ENCODE data around the genes JAKMIP2 and SPINK7.

DNA sequence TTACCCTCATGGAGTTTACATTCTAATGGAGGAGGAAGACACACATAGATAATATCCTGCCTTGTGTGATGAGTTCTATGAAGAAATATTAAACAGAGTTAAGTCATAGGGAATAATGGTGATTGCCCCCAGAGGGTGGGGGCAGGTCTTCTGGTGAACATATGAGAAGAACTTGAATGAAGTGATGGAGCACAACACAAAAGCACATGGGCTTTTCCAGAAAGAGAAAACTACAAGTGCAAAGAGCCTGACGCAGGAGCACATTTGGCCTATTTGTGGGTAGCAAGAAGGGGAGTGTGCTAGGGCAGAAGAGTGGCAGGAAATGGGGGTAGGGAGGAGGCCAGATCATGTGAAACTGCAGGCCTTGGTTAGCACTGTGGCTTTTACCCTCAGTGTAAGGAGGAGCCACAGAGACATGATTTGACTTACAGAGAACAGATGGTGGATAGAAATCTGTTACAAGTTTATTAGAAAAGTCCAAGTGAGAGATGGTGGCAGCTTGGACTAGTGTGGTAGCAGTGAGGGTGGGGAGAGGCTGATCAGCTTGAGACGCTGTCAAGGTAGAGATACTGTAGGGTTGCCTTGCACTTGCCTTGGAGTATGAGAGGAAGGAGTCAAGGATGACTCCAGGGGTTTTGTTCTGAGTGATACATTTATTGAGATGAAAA lies 126.8 kb downstream of the PPP2R2B start:
- RRBS, result no CpG with 5 or more reads among the region's 2 CpGs

DNA sequence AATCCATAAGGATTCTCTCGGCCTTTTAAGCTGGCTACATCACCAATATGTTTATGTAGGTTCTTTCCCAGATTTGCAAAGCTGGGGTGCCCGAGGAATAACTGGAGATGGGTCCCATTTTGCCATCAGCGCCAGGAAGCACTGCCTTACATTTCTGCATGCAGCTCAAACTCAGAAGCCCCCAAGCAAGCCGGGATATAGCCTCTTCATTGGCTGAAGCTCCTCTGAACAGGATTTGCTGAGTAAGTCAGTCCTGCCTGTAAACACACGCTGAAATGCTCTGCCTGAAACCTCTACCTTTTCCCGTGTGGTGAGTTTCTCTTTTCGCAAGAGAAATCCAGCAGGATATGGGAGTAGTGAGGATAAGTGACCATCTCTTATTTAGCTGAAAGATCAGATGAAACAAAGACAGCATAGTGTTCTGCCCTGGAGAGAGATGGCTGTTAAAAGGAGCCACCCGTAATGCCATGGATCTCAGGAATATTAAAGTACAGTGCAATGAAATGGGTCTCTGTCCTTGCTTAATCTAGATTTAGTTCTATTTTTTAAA lies 177.3 kb upstream of the PPP2R2B start:
- RRBS, result no CpG with 5 or more reads among the region's 8 CpGs

DNA sequence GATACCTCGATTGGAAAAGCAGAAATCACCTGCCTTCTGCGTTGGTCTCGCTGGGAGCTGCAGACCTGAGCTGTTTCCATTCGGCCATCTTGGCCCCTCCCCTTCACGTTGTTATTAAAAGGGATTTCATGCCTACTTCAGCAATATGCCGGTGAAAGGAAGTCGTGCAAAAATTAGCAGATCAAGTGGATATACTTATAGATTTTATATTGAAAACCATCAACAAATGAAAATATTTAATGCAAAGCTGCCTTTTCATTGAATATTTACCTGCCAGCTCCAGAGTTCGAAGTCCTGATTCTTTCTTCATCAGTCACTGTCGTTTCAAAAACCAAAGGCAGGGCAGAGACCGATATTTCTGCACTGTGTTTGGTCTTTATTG lies 123.1 kb downstream of the JAKMIP2 start:
- RRBS, result no CpG with 5 or more reads among the region's 10 CpGs

DNA sequence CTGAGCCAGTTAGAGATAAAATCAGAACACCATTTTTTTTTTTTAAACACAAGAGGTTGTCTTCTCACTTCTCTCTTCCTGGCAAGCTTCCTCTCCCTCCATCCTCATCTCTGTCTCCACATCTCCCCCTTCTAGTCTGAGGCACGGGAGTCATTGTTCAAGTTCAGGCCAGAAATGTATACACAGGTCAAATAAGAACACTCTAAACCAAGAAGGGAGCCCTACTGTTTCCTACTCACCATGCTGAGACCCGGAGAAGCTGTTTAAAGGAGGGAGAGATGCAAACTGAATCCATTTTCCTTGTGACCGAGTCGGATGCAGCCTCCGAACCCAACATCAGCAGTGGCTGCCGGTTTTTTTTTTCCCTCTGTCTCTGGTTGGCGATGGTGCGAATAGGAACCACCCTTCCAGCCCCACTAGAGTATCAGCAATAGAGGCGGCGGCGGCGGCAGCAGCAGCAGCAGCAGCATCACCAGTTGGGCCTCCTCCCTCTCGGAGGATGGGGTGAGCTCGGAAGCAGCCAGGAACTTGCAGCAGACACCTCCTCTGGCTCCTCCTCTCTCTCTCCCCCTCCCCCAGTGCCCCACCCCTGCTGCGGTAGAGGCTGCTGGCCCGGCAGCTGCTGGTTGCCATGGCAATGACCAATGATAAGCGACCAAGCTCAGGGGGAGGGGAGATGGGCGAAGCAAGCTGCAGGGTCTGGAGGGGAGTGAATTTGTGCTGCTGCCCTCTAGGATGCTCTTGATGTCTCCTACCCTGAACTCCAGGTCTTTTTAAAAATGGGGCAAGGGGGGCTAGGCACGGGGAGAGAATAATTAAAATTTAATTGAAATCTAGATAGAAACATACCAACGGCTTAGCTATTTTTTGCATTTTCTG lies at the start of gene JAKMIP2:
JAKMIP2 (minus strand) TSS at position 512 of the 879 bp plus-strand sequence.
- RRBS, result 5% methylated on average over 3 of the region's 20 CpGs

DNA sequence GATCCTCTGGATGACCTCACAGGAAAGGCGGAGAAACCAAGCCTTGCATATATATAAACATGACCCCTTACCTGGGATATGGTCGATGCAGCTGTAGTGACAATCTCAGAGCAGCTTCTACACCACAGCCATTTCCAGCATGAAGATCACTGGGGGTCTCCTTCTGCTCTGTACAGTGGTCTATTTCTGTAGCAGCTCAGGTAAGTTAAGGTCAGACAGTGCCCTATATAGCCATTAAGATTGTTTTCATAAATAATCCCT lies at the start of gene SPINK7:
SPINK7 (plus strand) TSS at position 79 of the 261 bp plus-strand sequence.
- RRBS, result no CpG with 5 or more reads among the region's 2 CpGs

- RRBS, result no CpG with 5 or more reads among the region's 3 CpGs
Measured at GRCh38 chr5:148414894-148415290, 31.1 kb downstream of the FBXO38 start.

DNA sequence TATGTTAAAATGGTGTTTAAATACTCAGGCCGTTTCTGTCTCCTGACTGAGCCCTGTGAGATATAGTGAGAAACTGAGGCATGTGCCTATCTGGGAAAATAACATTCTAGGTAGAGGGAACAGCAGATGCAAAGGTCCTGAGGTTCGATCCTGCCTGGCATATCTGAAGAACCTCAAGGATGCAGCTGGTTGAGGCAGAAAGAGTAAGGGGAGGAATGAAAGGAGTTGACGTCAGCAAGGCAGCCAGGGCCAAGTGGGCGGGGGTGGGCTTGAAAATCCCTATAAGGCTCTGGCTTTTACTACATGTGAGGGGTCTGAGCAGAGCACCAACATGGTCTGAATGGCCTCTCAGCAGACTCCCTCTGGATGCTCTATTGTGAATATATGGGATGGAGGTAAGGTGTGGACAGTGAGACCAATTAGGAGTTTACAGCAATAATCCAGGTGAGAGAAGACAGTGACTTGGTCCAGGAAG lies 69.7 kb downstream of the FBXO38 start:
- RRBS, result no CpG with 5 or more reads among the region's 4 CpGs

- RRBS, result no CpG with 5 or more reads among the region's 2 CpGs
Measured at GRCh38 chr5:148970265-148970572, 92.6 kb downstream of the SH3TC2 start.

DNA sequence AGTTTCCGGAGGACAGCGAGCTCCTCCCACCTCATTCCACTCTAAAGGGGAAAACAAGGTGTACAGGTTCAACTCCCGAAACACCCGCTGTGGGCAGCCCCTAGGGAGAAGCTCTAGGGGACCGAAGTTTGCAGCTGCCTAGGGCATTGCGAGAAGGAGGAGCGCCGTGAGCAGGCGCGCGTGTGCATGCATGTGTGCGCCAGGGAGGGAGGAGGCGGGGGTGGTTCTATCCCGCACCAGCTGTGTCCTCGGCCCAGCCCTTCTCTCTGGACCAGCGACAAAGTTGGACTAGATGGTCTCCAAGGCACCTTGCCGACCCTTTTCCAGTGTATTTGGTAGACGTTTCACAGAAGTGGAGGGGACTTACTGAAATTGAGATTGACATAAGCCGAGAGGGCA lies 610 bp downstream of the AFAP1L1 start:
- RRBS, result no CpG with 5 or more reads among the region's 19 CpGs

GRCh38 chr5:149273800-149274287 lies 2.2 kb downstream of the AFAP1L1 start:
- RRBS, result no CpG with 5 or more reads among the region's 2 CpGs

DNA sequence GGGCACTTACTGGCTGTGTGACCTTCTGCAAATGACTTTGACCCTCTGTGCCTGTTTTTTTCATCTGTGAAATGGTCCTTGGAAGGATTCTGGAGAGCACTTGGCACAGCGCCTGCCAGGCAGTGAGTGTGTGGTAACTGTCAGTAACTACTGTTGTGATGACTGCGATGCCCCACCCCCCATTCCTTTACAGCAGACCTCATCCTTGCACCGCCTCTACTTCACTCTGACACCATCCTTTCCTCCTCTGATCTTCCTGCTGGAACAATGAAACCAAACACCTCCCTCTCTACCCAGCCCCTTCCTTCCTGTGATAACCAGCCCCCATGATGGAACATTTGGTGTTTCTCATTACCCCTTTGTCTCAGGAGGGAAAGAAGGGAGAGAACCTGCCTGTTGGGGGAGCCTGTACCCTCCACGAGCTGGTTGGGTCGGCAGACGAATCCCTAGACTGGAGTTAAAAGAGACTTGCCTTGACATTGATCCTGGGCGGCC lies 34.4 kb upstream of the GRPEL2 start:
- RRBS, result no CpG with 5 or more reads among the region's 7 CpGs

- RRBS, result 2% methylated on average over 4 of the region's 21 CpGs
Measured at GRCh38 chr5:149345828-149346532, 681 bp downstream of the GRPEL2 start.

- RRBS, result no CpG with 5 or more reads among the region's 6 CpGs
Measured at GRCh38 chr5:149348321-149349129, 3.2 kb downstream of the GRPEL2 start.

GRCh38 chr5:149378327-149378804 lies 726 bp downstream of the IL17B start:
- RRBS, result no CpG with 5 or more reads among the region's 2 CpGs

- RRBS, result no CpG with 5 or more reads among the region's 7 CpGs
Measured at GRCh38 chr5:149415079-149415869, 36.2 kb upstream of the IL17B start.

DNA sequence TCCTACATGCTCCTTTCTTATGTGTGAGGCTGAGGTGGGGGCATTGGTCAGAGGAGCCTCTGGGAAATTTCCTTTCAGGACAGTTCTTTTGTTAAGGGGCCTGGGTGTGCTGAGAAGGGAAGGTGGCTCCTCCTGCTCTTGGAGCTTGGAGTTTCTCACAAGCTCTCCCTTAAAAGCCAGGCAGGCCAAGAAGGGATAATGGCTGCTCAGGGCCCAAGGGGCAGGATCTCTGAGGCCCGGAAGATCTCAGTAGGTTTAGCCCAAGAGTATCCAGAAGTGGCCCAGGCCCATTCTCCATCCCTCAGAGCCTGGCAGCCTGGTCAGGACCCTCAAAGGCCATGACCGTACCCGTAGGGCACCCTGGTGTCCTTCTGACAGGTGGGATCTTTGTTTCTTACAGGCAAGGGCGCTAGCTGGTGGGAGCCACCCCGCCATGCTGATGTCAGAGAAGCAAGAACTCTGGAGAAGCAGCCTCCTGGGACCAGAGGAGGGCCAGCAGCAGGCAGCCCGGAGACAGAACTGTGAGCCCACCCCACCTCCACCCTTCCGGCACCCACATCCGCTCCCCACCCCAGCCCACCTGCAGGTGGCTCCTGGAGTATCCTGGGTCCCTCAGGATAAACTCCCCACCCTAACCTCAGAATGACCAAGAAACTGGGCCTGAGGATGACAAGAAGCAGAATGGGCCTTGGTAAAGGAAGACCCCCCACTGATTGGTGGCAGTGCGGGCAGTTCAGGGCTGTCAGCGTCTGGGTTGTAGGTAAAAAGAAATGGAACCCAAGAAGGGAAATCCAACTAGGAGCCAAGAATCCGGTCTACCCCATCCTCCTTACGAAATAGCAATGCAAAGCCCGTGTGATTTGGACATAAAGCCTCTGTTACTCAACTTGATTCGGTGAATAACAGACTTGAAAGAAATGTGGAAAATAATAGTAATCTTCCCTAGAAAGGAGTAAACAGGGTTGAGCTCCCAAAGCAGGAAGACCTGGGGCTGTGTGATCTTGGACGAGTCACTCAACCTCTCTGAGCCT lies 42.3 kb upstream of the IL17B start:
- RRBS, result no CpG with 5 or more reads among the region's 15 CpGs

DNA sequence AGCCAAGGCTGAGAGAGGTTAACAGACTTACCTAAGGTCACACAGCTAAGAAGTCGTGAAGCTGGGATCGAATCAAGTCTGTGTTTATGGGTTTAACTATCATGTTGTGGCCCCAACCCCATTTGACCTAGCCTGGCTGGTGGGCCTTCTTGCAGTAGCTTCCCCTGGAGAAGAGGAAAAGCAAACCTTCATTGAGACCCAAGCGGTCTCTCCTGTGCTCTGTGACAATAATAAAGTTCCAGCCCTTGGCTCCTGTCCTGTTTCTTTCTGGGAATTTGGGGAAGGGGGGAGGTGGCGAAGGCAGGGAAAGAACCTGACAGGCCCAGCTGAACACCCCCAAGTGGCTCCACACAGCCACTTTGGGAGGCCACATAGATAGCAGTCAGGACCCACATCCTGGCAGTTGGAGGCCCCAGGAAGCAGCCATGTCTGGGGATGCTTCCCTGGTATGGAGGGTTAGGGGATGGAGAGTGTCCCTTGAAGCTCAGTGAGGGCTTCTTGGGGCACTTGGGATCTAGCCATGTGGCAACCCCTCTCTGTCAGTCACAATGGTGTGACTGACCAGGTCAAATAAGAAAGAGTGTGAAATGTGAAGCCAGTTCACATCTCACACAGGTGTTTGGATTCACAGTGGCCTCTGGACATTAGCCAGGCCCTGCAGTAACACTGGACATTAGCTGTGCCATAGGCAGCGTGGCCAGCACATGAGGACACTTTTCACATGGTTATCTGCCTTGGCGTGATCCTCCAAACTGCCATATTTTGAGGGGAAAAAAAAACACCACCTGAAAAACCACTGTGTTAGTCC lies 53.7 kb upstream of the IL17B start:
- RRBS, result no CpG with 5 or more reads among the region's 6 CpGs

- RRBS, result no CpG with 5 or more reads among the region's 2 CpGs
Measured at GRCh38 chr5:149533244-149533641, 18.0 kb downstream of the CSNK1A1 start.

DNA sequence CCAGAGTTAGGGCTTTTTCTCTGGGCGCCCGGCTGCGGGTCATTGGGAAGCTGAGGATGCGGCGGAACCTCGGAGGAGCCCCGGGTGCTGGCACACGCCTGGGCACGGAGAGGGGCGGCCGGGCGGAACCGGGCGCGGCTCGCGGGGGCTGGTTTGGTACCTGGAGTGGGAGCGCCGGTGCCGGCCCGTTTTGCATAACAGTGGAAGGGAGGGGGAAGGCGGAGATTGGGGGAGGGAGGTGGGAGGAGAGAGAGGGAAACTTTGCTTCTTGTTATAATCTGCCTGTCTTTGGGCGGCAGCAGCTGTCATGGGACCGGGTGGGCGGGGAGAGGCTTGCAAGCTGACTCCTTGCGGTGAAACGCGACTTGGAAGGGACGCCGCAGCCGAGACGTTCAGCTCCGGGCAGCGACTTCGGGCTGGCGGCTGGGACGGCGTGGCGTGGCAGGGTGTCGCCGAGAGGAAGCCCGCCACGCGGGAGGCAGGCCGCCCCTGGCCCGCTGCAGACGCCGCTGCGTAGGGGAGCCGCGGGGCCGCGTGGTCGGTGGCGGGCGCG lies 1.4 kb downstream of the PPARGC1B start:
- RRBS, result 2% methylated on average over 24 of the region's 57 CpGs

GRCh38 chr5:149750481-149751094 lies 20.5 kb downstream of the PPARGC1B start:
- RRBS, result no CpG with 5 or more reads among the region's 10 CpGs